ENCODE data around the gene RPS10.

DNA sequence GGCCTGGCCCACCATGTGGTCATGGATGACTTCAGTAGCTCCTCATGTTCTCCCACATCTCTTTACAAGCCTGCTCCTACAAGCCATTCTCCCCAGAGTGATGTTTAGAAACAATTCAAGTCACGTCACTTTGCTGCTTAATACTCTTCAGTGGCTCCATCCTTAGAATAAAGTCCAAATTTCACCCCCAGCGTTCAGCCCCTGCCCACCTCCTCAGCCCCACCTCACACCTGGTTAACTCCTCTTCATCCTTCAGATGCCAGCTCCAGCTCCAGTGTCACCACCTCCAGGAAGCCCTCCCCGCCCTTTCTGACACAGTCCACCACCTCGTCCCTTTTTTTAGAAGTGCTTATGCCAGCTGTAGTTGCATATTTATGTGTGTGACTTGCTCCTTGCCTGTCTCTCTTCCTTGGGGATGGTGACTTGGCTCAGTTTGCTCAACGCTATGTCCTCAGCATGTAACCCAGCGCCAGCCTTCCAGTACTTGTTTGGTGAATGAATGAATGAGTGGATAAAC lies 3.5 kb upstream of the IP6K3 start:
- PRO-cap: no peak

GRCh38 chr6:33769797-33770598 lies 18.9 kb downstream of the LEMD2 start:
- PRO-cap: no peak

GRCh38 chr6:33786880-33787344 lies 2.0 kb downstream of the LEMD2 start:
- PRO-cap: no peak

DNA sequence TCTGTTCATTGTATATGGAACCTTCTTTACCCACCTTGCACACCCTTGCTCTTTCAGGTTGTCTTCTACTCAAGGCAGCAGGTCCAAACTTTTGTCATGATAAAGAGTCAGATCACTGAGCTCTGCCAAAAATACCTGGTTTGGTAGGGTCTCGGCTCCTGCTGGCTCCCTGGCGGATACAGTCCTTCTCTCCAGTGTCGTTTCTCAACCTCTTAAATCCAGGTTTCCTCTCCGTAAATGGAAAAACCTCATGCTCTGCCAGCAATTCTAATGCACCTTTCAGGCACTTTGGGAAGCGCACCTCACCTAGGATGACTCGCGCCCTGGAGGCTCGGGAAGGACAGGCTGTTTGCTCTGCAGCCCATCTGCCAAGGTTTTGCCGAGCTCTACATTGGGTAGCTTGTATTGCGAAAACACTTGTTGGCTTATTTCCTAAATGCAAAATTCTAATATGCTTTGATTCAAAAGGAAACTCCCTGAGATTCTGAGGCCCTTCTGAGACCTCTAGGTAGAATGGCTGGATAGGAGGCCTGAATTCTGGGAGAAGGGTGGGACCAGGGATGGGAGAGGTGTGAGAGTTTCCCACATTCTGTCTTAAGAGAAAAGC lies 102.6 kb upstream of the MLN start:
- PRO-cap: no peak

- PRO-cap: no peak
These were observed 123.7 kb upstream of the MLN start for GRCh38 chr6:33927454-33927939.

- PRO-cap: no peak
These were observed 89.6 kb downstream of the GRM4 start for GRCh38 chr6:34056001-34056917.

DNA sequence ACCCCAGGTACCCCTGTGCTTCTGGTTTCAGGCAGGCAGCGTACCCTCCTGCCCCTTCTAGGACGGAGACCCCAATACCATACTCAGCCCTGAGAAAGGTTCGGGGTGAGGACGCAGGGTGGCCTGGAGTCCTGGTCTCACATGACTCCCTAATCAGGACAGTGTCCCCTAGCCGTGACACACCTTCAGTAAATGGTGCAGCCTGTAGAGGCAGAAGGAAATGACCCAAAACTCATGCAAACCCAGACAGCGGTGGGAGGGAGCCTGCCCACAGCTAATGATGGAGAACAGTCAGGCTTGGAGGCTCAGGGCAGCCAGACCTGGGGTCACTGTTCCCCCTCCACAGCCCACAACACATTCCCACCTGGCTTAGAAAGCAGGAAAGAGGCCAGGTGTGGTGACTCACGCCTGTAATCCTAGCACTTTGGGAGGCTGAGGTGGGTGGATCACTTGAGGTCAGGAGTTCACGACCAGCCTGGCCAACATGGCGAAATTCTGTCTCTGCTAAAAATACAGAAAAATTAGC lies 8.9 kb upstream of the HMGA1 start:
- PRO-cap: no peak

GRCh38 chr6:34238438-34239048 lies 1.9 kb downstream of the HMGA1 start:
- PRO-cap: no peak

GRCh38 chr6:34242865-34243690 lies 5.7 kb downstream of the SMIM29 start:
- PRO-cap: no peak

DNA sequence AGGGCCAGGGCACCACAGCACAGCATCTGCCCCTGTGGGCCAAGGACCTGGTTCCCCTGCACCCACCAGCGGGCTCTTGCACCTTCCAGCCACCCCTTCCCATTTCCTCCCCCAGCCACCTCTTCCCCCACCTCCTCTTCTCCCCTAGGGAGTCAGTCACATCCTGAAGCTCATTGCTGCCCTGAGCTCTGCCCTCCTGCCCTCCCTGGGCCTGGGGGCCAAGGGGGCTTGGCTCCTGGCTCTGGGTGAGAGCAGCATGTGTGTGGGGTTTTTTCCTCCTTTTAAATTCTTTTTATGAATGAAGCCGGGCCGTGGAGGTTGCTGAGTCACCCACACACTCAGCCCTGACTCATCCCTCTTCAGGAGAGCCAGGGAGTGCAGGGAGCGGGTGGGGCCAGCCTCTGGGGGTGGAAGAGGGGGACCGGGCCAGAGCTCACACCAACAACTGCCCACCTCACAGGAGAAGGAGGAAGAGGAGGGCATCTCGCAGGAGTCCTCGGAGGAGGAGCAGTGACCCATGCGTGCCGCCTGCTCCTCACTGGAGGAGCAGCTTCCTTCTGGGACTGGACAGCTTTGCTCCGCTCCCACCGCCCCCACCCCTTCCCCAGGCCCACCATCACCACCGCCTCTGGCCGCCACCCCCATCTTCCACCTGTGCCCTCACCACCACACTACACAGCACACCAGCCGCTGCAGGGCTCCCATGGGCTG lies 4.3 kb downstream of the SMIM29 start:
- PRO-cap: no peak

- PRO-cap: no peak
These were observed 3.2 kb downstream of the SMIM29 start for GRCh38 chr6:34245417-34246258.

DNA sequence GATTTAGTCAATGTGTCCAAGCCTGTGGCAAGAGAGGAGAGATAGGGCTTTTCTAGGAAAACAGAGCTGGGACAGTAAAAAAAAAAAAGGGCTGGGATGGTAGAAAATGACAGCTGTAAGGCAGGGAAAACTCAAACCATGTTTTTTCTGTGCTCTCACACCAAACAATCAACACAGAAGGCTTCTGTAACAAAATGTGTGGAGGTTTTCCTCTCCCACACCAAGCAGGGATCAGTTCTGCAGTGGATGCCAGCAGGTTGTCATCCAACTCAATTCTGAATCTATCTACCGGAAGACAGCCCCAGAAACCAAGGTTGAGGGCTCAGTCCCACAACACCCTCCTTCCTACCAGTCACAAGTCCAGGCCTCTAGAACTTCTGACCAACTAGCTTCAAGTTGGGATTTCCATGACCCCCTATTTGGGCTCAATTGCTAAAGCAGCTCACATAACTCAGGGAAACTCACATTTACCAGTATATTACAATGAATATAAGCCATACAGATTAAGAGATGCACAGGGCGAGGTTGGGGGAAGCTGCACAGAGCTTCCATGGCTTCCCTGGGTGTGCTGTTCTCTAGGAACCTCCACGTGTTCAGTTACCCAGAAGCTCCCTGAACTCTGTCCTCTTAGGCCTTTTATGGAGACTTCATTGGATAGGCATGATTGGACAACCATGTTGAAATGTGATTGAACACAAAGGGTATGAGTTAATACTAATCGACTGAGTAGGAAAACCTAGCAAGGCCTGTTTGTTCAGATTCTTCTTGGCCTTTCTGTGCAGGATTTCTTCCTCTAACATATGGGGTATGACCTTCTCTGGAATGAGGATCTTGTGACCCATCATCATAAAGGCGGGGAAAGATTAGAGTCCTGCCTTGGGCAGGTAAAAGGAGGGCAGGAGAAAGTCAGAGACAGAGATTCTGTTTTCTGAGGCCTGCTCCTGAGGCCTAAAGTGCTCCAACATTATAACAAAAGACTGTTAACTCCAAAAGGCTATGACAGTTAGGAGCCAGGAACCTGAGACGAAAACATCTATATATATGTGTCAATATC lies 70.5 kb upstream of the SMIM29 start:
- PRO-cap: no peak

- PRO-cap: no peak
These were observed 5.9 kb downstream of the NUDT3 start for GRCh38 chr6:34386255-34387227.

DNA sequence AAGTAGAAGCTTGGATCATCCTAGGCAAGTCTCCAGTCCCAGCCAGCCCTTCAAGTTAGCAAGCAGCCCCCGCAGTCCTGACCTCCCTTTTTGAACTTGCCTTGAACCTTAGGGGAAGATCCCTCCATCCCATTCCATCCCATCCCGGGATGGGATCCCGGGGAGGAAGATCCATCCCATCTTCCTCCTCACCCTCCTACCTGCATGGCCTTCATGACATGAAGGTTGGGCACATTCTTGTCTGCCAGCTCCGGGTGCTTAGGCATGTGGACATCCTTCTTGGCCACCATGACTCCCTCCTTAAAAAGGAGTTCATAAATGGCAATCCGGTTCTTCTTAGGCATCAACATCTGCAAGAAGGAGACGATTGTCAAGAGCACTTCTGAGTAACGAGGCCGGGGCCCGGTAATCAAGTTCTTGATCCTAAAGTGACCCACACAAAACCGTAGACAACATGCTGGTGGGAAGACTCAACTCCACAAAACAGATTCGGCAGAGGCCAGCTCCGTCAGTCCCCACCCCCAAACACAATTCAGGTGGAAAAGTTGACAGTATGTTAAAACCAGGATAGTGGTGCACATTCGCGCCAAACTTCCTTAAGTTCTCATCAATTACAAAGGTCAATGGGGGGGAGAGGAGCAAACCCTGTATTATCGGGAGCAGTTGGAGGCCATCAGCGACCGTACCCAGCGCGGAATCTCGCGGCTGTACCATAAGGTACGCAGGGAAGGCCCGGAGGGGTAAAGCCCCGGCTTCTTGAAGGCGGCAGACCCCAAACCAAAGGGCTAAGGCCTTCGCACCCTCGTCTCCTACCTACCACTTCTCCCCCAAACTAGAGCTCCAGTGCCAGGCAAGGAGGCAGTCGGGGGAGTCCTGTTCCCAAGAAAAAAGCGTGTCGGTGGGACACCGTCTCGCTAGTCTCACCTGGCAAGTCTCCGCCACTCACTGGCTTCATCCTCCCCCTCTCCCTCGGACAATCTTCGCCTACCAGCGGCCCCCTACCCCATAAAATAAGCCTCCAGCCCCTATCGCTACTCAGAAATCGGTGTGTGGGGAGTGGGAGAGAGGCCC lies 662 bp downstream of the RPS10 start:
- PRO-cap: no peak

GRCh38 chr6:34425943-34426321 lies at the start of gene RPS10:
Gene RPS10 (minus strand): TSS chr6:34426069.
- PRO-cap: bidirectional peak, plus-strand start at chr6:34426212, minus-strand start at chr6:34426067

GRCh38 chr6:34514519-34514961 lies 41.6 kb downstream of the SPDEF start:
- PRO-cap: no peak

- PRO-cap: no peak
These were observed 9.5 kb downstream of the SPDEF start for GRCh38 chr6:34546416-34547322.

- PRO-cap: no peak
These were observed 8.0 kb downstream of the SPDEF start for GRCh38 chr6:34547952-34548636.

GRCh38 chr6:34601048-34601650 lies 45.0 kb upstream of the SPDEF start:
- PRO-cap: no peak

DNA sequence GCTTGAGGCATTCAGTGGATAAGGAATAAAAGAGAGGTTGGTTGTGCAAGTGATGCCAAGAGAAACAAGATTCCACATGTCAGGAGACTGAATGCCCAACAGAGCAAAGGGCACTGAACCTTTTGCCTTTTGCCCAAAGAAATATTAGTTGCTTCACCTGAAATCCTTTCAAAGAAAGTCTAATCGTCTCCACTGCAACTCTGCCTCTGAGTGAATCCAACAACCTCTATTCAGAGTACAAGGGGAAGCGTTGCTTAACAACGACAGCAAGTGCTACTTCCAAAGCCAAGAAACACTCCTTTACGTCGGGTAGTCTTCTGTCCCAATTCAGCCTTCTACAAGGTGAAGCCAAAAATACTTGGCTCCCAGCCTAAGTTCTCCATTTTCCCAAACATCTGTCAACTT lies 1.4 kb downstream of the ILRUN start:
- PRO-cap: bidirectional peak, plus-strand start at position 282 of the sequence, minus-strand start at position 208 of the sequence

All from sciatic nerve (tissue), 1 donor.